Gallbladder (tissue), 1 donor: ENCODE measurements around a stretch of chr18.

- PRO-cap = no peak
Observed at GRCh38 chr18:78978690-78979507, 719 bp upstream of the SALL3 start.

- PRO-cap = no peak
Observed at GRCh38 chr18:79345410-79345998, 50.2 kb upstream of the NFATC1 start.

DNA sequence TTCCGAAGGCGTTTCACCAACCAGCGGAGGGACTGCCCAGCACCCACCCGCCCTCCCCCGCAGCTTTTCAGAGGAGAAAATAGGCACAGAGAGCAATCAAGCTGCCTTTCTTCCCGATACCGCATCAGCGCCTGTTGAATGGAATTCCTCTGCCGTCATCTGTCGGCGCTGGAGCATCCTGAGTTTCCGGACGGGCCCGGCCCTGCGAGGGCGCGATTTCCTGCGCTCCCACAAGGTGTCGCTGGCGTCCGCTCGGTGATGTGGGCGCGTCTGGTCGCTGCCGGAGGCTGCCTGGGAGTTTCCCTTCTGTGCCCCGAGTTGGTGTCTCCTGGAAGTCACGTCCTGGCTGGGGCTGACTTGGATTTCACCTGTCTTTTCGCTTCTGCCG, 16.8 kb upstream of the NFATC1 start:
- PRO-cap = no peak

DNA sequence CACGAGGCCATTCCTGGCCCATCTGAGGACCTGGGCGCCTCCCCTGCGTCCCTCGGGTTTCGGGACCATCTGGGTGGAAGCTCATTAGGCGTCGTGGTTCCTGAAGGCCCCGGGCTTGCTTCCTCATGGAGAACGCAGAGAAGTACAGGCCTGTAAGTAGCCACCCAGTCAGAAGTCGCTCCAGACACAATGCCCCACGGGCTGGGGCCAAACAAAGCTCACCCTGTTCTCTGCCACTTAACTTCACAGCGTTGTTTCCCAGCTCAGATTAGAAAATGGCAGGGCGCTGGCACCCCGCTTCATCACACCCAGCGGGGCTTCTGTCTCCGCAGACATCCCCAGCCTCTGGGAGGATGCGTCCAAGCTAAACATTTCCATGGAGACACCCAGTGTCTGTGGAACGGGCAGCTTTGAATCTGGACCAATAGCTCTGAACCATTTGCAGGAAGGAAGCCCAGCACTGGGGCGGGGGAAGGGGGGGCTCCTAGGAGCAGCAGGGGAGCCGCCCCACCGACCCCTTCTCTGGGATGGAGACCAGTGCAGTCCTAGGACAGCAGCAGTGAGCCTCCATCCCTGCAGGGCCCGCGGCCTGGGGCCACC, 2.4 kb downstream of the NFATC1 start:
- PRO-cap = no peak

DNA sequence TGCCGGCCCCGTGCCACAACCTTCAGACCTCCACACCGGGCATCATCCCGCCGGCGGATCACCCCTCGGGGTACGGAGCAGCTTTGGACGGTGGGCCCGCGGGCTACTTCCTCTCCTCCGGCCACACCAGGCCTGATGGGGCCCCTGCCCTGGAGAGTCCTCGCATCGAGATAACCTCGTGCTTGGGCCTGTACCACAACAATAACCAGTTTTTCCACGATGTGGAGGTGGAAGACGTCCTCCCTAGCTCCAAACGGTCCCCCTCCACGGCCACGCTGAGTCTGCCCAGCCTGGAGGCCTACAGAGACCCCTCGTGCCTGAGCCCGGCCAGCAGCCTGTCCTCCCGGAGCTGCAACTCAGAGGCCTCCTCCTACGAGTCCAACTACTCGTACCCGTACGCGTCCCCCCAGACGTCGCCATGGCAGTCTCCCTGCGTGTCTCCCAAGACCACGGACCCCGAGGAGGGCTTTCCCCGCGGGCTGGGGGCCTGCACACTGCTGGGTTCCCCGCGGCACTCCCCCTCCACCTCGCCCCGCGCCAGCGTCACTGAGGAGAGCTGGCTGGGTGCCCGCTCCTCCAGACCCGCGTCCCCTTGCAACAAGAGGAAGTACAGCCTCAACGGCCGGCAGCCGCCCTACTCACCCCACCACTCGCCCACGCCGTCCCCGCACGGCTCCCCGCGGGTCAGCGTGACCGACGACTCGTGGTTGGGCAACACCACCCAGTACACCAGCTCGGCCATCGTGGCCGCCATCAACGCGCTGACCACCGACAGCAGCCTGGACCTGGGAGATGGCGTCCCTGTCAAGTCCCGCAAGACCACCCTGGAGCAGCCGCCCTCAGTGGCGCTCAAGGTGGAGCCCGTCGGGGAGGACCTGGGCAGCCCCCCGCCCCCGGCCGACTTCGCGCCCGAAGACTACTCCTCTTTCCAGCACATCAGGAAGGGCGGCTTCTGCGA, 15.0 kb downstream of the NFATC1 start:
- PRO-cap = no peak

- PRO-cap = no peak
Observed at GRCh38 chr18:79435870-79436290, 40.1 kb downstream of the NFATC1 start.

GRCh38 chr18:79459255-79459867, 63.6 kb downstream of the NFATC1 start:
- PRO-cap = bidirectional peak, plus-strand start at chr18:79459664, minus-strand start at chr18:79459548

GRCh38 chr18:79588508-79589522, 90.8 kb upstream of the CTDP1 start:
- PRO-cap = no peak

GRCh38 chr18:79685287-79685800, 5.7 kb downstream of the CTDP1 start:
- PRO-cap = no peak

GRCh38 chr18:79692597-79693035, 13.0 kb downstream of the CTDP1 start:
- PRO-cap = no peak

DNA sequence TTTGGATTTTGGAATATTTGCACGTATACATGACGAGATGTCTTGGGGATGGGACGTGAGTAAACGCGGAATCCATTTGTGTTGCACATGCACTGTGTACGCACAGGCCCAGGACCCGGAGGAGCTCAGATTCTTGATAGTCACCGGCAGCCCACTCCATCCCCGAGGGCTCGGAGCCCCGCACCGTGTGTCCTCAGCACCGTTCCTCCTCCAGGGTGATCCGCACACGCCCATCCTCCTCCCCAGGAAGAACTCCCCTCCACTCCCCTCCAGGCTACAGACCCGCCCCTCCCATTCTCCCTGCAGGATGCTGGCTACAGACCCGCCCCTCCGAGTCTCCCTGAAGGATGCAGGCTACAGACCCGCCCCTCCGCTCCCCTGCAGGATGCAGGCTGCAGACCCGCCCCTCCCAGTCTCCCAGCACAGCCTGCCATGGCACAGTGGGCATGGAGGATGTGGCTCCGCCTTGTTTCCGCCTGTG, 14.0 kb downstream of the CTDP1 start:
- PRO-cap = no peak

DNA sequence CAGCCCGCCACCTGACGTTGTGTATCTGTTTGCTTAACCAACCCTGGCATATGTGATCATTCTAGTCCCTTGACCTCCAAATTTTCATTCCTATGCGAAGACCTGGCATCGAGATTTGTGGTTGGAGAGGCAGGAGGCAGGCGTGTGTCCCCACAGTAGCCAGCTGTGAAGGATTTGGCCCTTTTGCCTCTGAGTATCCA, 31.5 kb downstream of the CTDP1 start:
- PRO-cap = no peak

GRCh38 chr18:79735888-79736639, 56.5 kb downstream of the CTDP1 start:
- PRO-cap = no peak

DNA sequence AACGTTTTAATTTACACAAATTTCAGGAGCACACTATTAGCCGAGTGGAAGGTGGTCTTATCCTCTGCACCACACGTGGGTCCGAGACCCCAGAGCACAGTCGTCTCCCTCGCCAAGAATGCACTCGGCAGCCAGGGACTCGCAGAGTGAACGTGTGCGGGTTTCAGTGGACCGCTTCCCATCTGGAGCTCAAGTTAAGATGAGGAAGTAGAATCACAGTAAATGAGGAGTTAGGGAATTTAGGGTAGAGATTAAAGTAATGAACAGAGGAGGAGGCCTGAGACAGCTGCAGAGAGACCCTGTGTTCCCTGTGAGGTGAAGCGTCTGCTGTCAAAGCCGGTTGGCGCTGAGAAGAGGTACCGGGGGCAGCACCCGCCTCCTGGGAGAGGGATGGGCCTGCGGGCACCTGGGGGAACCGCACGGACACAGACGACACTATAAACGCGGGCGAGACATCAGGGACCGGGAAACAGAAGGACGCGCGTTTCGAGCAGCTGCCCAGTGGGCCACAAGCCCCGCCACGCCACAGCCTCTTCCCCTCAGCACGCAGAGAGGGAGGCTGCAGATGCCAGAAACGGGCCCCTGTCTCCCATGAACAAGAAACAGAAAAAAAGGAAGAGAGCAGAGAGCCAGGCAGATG, 5.5 kb upstream of the KCNG2 start:
- PRO-cap = no peak

DNA sequence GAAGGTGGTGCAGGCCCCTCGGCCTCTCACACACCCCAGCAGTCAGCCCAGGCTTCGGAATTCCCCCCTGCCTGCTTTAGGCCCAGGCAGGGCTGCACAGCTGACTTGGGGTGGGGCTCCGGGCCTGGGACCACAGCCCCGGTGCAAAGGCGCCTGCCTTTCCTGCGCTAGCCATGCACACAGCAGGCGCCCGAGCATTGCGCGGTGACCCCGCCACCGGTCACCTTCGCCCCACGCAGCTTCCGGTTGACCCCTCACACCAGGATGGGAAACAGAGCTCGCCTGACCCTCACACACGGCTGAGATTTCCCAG, 46.1 kb downstream of the SLC66A2 start:
- PRO-cap = no peak

DNA sequence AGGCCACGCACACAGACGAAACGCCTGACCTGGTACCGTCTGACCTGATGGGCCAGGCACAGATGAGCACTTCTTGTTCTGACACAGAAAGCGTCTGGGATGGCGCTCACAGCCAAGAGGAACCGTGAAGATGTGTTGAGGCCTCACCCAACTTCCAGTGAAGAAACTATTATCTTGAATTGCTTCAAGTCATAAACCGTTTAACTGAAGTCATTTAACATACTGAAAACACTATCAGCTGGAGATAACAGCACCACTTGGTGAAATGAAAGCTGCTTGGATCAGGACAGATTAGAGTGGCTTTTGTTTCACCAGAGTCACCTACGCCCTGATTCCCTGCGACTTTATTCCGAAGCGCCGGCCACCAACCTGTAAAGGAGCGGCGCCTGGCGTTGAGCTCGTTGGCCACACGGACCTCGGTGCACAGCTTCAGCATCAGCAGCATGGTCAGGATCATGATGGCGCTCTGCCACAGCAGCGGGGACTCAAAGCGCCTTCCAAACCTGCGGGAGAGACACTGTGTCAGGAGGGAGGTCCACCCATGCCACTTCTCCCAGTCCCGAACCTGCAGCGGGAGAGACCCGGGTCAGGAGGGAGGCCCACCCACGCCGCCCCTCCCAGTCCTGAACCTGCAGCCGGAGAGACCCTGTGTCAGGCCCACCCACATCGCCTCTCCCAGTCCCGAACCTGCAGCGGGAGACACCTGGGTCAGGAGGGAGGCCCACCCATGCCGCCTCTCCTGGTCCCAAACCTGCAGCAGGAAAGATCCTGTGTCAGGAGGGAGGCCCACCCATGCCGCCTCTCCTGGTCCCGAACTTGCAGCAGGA, 8.3 kb downstream of the SLC66A2 start:
- PRO-cap = no peak

- PRO-cap = no peak
Observed at GRCh38 chr18:79946907-79947371, 4.5 kb downstream of the SLC66A2 start.

- PRO-cap = bidirectional peak, plus-strand start at chr18:79989007, minus-strand start at chr18:79989109
Observed at GRCh38 chr18:79988786-79989457, 559 bp upstream of the TXNL4A start.

- PRO-cap = no peak
Observed at GRCh38 chr18:80116435-80116988, 7.5 kb downstream of the ADNP2 start.

DNA sequence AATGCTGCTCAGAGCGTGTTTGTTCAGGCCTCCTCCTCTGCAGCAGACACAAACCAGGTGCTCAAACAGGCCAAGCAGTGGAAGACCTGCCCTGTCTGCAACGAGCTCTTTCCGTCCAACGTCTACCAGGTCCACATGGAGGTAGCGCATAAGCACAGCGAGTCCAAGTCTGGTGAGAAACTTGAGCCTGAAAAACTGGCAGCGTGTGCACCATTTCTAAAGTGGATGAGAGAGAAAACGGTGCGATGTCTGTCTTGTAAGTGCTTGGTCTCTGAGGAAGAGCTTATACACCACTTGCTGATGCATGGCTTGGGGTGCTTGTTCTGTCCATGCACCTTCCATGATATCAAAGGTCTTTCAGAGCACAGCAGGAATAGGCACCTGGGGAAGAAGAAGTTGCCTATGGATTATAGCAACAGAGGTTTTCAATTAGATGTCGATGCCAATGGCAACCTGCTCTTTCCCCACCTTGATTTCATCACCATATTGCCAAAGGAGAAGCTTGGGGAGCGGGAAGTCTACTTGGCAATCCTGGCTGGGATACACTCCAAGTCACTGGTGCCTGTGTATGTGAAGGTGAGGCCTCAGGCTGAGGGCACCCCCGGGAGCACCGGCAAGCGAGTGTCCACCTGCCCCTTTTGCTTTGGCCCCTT, 28.5 kb downstream of the ADNP2 start:
- PRO-cap = no peak